M059J (cell line): ENCODE data around the genes CDCA8, YRDC, MTF1 and HPCAL4.

- RAMPAGE, long total RNA, result start-site peak on the plus strand at chr1:37692476-37692537, 151 and 39 reads in 2 replicates
Measured at GRCh38 chr1:37692064-37693389, at the start of gene CDCA8. Gene CDCA8, plus strand, starts transcription at chr1:37692516.

GRCh38 chr1:37808000-37808780 is at the start of gene YRDC:
Gene YRDC, minus strand, starts transcription at chr1:37808208.
- RAMPAGE, long total RNA, result no peak

GRCh38 chr1:37811620-37812356 is 3.8 kb upstream of the YRDC start:
- RAMPAGE, long total RNA, result no peak

GRCh38 chr1:37859340-37859939 is at the start of gene MTF1:
Gene MTF1, minus strand, starts transcription at chr1:37859592.
- RAMPAGE, long total RNA, result no peak

- RAMPAGE, long total RNA, result no peak
Measured at GRCh38 chr1:37925989-37926847, 20.6 kb downstream of the INPP5B start.

- RAMPAGE, long total RNA, result no peak
Measured at GRCh38 chr1:37991946-37992594, 2.2 kb upstream of the SF3A3 start.

DNA sequence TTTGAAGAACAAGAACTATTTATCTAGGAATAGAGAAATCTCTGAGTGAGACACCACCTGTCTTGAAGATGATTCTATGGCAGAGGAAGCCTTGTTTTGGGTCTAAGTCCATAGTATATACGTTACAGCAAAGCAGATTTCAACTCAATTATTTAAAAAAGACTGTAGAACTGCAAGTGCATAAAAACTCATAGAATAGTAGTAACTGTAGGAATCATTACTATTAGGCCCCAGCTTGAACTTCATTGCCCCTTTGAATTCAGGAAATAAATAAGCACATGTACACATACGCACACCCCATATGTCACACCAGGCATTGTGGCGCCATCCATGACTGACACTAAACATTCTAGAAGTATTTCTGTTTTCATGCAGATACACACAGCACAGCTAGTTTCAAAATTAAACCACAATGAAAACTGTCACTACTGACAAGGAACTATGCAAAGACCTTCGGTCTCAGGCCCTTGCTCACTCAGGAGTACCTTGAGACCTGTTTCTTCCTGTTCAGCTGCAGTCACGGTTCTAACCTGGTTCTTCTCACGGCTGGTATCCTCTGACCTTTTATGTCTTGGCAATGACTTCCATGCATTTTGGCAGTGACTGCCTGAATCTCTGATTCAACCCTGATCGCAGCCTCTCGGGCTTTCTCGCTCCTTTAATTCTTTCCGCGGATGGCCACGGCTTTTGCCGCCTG is 384.9 kb downstream of the RRAGC start:
- RAMPAGE, long total RNA, result no peak

DNA sequence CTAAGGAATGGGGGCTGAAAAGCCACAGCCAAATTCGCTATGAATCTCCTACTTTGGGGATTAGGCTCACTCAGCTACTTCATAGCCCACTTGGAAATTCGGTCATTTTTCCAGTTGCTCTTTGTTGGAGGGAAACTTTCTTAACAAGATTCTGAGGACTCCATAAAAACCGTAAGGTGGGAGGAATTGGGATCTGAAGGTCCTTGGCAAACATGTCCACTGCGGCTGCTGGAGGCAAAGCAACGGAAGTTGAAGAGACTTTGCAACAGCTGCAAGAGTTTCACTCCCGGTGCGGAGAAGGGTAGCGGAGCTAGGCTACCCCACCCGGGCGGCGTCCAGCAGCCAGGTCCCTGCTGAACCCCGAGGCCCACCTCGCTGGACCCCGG is 634 bp downstream of the MYCBP start:
- RAMPAGE, long total RNA, result no peak

DNA sequence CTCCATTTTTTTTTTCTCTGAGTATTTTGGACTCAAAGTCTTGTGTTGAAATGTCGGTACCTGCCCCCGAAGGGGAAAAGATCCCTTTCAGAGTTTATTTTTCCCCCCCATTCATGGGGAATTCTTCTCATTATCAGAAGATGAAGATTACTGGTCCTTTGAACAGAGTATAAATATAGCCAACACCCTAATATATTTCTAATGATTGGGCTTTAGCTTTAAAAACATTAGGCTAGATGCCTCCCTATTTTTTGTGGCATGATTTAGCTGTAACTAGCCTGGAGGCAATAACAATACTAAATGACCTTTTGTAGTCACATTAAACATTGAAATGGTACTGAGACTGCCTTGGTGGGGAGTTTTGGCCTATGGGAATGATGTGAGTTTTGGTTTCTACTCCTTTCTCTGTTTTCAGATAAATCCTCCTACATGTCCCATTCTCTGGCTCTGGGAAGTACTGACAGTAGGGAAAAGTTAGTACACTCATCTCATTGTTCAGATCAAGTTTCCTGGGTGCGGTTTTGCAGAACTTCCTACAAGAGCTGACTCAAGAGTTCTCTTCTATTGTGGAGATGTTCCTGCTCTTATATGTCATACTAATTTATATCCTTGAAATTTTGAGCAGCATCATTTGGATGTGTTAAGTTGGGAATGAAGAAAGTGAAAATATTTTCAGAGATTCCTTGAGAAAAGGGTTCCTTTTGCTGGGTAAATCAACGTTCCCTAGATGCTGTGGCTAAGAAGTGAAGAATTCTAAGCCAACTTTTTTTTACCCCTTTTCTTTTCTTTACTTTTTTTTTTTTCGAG is 74.2 kb upstream of the MACF1 start:
- RAMPAGE, long total RNA, result no peak

- RAMPAGE, long total RNA, result no peak
Measured at GRCh38 chr1:39141678-39142649, 62.5 kb upstream of the MACF1 start.

GRCh38 chr1:39230290-39231447 is 26.2 kb downstream of the MACF1 start:
- RAMPAGE, long total RNA, result no peak

DNA sequence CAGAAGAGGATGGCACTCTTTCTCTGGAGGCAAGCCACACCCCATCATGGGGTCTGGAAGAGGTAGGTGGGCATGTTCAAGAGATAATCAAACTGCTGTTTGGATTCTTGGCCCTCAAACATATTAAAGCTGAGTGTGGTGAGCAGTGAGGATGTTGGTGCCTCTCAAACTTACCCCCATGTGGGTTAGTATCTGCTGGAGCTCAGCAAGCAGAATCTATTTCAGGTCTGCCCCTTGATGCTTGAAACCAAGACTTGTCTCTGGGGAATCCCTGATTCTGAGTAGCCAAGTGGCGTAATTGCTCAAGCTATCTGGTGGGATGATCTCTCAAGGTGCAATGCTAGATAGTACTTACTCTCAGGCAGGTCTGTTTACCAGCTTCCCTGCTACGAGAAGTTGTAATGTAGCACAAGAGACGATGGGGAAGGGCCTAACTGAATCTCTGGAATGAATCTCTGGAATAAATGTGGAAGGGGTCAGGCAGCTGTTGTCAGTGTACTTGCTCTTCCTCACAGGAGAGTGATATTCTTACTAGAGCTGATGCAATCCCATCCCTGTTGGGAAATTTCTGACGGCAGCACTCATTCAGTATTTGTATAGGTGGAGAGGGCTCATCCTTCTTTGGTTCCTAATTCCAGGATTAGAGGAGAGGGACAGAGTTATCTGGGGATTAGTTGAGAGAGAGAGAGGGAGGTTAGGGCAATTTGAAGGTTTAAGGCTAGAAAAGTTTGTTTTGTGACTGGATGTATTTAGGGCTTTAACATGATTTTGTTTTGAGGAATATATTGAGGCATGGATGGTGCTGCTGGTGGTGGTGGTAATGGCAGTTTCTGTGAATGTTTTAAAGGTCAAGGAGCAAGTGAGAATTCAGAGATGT is 65.4 kb downstream of the MACF1 start:
- RAMPAGE, long total RNA, result no peak

DNA sequence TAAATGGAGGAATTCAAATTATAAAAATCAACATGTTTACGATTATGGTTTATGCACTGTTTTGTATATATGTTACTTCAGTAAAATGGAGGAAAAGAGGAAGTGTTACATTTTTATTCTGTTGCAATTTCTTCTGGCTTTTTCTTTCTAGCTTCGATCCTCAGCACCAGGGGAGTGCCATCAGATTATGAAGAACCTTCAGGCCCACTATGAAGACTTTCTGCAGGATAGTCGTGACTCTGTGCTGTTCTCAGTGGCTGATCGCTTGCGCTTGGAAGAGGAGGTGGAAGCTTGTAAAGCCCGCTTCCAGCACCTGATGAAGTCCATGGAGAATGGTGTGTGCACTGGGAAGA is 105.6 kb downstream of the MACF1 start:
- RAMPAGE, long total RNA, result no peak

DNA sequence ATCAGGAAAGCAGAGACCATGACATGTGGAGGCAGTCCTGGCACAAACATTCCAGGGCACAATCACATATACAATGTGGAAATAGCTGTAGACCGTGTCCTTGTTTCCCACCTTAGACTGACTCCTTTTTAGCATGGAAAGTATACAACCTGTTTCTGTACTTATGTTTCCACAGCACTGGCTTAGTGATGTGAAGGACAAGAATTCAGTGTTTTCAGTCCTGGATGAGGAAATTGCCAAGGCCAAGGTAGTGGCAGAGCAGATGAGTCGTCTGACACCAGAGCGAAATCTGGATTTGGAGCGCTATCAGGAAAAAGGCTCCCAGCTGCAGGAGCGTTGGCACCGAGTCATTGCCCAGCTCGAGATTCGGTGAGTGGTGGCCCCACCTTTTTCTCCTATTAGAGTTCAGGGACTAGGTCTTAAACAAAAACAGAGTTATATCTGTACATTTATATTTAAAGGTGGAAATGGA is 112.6 kb downstream of the MACF1 start:
- RAMPAGE, long total RNA, result no peak

- RAMPAGE, long total RNA, result no peak
Measured at GRCh38 chr1:39367934-39368637, 123.3 kb upstream of the BMP8A start.

GRCh38 chr1:39409420-39410557 is 81.6 kb upstream of the BMP8A start:
- RAMPAGE, long total RNA, result no peak

DNA sequence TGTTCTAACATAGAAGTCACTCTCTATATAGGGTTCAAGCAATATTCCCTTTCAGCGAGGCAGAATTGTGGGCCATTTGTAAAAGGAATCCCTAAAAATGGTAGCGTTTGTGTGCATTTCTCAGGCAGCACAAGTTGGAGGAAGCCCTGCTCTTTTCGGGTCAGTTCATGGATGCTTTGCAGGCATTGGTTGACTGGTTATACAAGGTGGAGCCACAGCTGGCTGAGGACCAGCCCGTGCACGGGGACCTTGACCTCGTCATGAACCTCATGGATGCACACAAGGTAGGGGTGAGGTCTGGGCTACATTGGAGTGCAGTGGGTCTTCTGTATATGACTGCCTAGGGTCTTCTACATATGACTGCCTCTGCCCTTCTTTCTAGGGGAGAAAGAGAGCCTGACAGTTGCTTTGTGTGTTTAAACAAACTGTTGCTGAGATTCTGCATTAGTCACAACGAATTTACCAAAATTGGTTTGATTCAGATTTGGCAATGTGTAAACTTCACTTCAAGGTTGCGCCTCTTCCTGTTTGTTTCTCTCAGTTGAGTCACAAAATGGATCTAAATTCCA is 40.4 kb upstream of the BMP8A start:
- RAMPAGE, long total RNA, result no peak

GRCh38 chr1:39525640-39526219 is 34.3 kb downstream of the BMP8A start:
- RAMPAGE, long total RNA, result no peak

DNA sequence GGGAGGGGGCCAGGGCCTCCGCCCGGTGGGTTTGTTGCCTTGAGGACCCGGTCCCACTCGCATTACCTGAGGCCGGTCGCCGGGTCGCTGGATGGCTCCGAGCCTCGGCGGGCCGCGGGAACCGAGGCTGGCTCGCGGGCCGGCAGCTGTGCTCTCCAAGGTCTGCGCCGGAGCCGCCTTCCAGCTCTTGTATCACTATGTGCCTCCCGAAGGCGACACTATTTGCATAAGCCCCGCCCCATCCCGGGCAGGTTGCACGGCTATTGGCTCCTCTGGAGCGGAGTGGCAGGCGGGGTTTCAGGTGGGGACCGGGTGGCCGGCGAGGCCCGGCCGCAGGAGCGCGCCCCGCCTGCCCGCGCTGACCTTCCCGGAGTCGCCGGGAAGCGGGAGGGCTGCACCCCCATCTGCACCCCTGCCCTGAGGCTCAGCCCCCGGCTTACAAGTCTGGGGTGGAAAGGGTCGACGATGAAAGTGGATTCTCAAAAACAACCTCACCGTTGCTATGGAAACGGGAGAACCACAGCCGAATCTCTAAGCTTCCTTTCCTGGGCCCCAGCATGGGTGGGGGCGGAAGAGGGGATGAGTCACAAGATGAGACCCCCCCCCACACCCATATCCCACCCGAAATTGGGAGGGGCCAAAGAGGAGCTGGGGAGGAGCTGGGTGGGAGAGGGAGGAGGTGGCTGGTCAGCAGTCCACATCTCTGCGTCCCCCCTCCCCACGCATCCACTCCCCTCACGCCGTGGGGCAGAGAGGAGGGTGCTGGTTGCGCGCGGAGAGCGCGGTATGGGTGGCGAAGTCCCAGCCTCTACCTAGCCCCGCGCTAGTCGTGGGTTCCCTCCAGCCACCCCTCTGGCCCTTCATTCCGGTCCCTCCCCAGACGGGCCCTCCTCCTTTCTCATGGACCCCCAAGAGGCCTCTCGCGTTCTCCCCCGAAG is at the start of gene HPCAL4:
Gene HPCAL4, minus strand, starts transcription at position 194 of the 938 bp plus-strand sequence.
- RAMPAGE, long total RNA, result no peak

DNA sequence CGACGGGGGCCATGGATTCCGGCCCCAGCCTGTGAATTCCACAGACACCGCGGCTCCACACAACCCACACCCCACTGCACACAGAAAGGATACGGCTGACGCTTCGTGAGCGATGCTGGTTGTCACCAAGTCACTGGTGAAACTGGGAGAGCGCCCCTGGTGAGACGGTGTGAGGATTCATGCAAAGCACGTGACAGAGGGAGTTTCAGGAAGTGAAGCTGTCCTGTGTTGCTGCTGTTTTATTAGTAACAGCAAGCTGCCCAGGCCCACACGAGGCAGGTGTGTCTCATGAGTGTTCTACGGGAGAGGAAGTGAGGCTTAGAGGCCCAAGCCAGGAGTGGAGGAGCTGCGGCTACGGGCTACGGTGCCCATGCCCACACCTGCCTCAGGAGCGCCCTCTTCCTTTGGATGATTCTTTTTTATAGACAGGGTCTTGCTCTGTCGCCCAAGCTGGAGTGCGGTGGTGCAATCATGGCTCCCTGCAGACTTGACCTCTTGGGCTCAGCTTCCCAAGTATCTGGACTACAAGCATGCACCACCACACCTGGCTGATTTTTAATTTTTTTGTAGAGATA is 28.7 kb upstream of the BMP8B start:
- RAMPAGE, long total RNA, result no peak